ENCODE data around the gene ETAA1.

GRCh38 chr2:65431690-65431912 lies 798 bp downstream of the SPRED2 start:
- RRBS: 0% methylated on average over 3 of the region's 23 CpGs

DNA sequence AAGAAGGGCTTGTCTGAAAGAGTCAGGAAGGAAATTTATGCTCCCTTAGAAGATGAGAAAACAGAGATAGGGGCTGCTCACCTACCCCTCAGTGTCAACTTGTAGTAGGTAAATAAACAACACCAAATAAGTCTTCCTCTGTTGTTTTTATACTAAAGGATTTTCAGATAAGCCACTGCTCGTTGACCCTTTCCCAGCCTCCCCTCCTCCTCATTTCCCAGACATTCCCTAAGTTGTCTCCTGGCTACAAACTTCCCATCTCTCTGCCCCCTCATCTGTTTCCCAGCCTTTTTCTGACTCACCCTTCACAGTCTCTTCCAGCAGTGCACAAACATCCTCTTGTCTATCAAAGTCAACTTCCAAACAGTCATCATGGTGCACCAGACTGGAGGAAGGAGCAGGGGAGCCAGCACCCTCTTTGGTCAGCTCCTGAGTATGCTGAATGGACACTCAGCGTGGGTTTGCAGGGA lies 26.5 kb upstream of the SPRED2 start:
- RRBS: no CpG with 5 or more reads among the region's 2 CpGs

DNA sequence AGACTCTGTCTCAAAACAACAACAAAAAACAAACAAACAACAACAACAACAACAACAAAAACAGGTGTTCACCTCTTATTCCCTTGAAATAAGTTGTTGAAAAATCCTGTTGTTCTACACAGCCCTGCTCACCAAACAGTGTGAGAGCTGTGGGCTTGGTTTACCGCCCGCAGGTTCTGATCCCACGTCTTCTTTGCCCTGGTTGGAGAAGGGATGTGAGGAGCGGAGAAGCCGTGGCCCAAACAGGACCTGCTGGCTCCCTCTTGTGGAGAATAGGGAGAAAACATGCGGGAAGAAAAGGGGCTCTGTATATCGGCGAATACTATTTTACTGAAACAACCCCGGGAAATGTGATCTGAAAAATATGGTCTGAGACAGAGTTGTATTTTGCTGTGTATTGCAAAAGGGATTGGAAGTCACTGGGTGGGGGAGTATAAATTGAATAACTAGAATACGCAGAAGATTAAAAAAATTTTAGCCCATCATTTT lies 120.8 kb upstream of the SPRED2 start:
- RRBS: no CpG with 5 or more reads among the region's 10 CpGs

DNA sequence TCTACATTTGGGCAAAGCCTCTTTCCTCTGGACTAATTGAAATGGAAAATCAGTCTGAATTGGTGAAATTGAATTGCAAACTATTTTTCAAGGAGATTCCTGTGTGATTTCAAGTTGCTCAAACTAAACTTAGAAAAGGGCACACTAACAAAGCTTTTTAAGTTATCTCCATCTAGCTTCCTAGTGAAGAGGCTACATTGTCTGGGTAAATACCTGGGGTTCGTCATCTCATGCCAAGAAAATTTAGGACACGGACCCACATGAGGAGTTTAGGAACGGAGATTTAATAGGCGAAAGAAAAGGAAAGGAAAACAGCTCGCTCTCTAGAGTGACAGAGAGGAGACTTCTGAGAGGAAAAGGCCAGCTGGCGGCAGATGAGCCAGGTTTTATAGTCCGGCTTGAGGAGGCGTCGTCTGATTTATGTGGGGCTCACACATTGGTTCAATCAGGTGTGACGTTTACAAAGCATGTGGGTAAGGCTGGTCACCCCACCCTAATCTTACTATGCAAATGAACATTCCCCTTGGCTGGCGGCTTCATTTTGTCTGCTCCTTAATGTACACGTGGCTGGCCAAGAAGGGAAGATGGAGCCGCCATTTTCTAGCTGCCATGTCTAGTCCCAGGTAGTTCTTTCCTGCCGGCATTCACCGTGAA lies 298.9 kb upstream of the SPRED2 start:
- RRBS: no CpG with 5 or more reads among the region's 15 CpGs

GRCh38 chr2:66495508-66496550 lies 60.9 kb downstream of the MEIS1 start:
- RRBS: no CpG with 5 or more reads among the region's 14 CpGs

- RRBS: no CpG with 5 or more reads among the region's 22 CpGs
Observed at GRCh38 chr2:66582113-66582604, 147.2 kb downstream of the MEIS1 start.

DNA sequence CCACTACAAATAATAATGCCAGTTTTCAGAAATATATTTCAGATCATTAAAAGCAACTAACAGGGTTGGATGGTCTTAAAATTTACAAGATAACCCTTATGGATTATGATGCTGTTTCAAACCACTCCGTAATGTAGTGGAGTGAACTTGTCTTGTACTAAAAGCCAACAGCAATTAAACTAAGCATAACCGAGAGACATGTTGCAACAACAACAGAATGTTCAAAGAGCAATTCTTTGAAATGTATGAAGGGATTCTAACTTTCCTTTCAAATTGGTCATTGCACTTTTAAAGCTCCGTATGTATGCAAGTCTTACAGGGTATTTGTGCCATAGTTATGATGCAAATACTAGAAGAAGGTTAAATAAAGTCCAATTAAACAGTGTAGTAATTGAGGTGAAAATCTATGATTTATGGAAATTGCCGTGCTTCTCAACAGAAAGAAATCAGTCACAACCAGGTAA lies 341.2 kb upstream of the ETAA1 start:
- RRBS: no CpG with 5 or more reads among the region's 4 CpGs

DNA sequence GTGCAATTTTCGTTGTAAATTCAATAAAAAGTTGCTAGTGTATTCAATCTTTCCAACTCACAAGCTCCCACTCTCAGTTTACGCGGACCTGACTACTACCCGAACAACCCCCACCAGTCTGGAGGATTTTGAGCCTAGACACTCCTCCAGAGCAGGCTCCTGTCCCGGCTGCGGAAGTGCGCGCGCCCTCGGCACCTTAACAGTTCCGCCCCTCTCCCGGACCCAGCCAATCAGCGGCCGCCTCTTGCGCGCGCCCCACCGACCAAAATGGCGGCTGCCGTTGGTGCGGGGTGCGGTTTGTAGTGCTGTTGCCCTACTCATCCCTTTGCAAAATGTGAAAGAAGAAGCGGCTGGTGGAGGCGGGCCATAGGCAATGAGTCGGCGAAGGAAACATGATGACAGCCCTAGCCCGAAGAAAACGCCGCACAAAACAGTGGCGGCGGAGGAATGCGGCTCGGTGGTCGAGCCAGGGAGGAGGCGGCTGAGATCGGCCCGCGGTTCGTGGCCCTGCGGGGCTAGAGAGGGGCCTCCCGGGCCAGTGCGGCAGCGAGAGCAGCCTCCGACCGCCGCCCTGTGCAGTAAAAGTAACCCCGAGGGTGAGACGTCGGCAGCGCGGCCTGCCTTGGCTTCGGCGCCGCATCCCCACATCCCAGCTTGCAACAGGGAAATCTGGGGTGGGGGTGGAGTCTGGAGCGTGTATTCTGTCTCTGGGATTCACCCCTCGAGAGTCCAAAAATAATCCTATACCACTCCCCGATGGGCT lies at the start of gene ETAA1:
Gene ETAA1 (plus strand): TSS at position 258 of the 763 bp plus-strand sequence.
- RRBS: under 1% methylated on average over 8 of the region's 57 CpGs

- RRBS: no CpG with 5 or more reads among the region's 3 CpGs
Observed at GRCh38 chr2:67399037-67399597, 2.0 kb downstream of the ETAA1 start.

GRCh38 chr2:67463715-67464356 lies 66.7 kb downstream of the ETAA1 start:
- RRBS: no CpG with 5 or more reads among the region's 5 CpGs

DNA sequence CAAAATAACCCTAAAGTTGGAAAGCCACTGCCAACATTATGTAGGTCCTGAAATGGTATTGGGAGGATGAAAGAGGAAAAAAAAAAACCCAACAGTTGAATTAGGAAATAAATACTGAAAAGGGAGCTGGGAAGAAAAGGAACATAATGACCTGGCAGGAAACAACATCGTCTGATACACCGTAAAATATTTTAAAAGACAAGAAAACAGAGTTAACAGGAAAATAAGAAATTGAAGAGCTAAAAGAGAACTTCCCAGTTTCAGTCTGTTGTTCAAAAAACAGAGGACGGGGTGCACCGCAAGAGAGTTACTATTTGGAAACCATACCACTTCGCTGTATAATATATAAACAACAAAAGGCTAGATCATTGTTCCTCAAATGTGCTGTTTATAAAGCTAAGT lies 2.3 kb downstream of the PPP3R1 start:
- RRBS: no CpG with 5 or more reads among the region's 5 CpGs

DNA sequence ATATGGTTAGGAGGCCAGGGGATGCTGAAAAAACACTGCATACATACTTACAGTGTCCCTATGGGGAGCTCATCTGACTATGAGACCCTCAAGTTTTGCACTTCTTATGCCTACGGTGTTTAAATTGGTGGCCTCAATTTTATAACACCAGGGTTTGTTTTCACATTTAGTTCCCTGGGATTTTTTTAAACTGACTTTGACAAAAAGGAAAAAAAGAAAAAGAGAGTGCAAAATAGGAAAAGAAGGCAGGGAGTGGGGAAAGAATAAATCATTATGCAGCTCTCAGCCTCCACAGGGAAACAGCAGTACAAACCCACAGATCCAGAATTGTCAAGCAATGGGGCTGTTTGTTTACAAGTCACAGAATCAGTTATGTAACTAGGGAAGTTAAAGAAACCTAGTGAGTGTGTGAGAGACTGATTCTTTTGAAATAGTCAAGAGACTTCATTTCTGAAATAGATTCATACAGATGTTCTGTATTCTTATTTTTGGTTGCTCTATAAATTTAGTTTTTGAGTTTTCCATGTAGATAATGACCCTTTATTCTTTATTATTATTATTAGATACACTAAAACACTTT lies 20.2 kb upstream of the PPP3R1 start:
- RRBS: no CpG with 5 or more reads among the region's 1 CpG

- RRBS: no CpG with 5 or more reads among the region's 6 CpGs
Observed at GRCh38 chr2:68366046-68366699, 1.1 kb downstream of the PLEK start.

DNA sequence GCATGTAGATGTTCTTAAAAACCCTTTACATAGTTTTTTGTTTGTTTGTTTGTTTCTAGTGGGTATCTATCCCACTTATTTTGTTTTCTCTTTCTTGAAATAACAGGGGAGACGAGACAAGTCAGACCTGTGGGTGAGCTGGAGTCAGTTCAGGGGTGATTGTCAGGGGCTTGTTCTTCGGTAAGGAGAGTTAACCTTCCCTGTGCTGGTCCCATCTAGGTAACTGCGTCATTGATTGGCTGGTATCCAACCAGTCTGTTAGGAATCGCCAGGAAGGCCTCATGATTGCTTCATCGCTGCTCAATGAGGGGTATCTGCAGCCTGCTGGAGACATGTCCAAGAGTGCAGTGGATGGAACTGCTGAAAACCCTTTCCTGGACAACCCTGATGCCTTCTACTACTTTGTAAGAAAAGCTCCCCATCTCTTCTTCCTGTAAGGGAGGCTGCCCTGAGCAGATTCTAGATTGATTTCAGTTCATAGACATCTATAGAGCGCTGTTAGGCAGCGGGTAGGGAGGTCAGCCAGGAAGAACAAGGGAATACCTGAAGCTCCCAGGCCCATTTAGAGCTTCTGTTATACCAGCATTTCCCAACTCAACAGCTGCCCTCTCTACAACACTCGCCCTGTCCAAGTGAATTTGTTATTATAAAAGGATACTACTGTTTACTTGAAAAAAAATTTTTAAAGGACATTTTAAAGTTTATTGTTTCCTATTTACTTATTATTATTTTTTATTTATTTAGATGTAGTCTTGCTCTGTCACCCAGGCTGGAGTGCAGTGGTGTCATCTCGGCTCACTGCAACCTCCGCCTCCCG lies 21.4 kb downstream of the PLEK start:
- RRBS: no CpG with 5 or more reads among the region's 11 CpGs

GRCh38 chr2:68395734-68396448 lies 30.8 kb downstream of the PLEK start:
- RRBS: no CpG with 5 or more reads among the region's 7 CpGs

- RRBS: no CpG with 5 or more reads among the region's 29 CpGs
Observed at GRCh38 chr2:68642890-68643379, 444 bp upstream of the PROKR1 start.

GRCh38 chr2:68732474-68733005 lies 2.1 kb upstream of the ARHGAP25 start:
- RRBS: 56% methylated on average over 1 of the region's 9 CpGs

GRCh38 chr2:68739239-68739683 lies 4.7 kb downstream of the ARHGAP25 start:
- RRBS: no CpG with 5 or more reads among the region's 2 CpGs

GRCh38 chr2:68768273-68768941 lies 33.8 kb downstream of the ARHGAP25 start:
- RRBS: no CpG with 5 or more reads among the region's 7 CpGs